Karpas-422 (cell line): ENCODE measurements around a stretch of chr2.

DNA sequence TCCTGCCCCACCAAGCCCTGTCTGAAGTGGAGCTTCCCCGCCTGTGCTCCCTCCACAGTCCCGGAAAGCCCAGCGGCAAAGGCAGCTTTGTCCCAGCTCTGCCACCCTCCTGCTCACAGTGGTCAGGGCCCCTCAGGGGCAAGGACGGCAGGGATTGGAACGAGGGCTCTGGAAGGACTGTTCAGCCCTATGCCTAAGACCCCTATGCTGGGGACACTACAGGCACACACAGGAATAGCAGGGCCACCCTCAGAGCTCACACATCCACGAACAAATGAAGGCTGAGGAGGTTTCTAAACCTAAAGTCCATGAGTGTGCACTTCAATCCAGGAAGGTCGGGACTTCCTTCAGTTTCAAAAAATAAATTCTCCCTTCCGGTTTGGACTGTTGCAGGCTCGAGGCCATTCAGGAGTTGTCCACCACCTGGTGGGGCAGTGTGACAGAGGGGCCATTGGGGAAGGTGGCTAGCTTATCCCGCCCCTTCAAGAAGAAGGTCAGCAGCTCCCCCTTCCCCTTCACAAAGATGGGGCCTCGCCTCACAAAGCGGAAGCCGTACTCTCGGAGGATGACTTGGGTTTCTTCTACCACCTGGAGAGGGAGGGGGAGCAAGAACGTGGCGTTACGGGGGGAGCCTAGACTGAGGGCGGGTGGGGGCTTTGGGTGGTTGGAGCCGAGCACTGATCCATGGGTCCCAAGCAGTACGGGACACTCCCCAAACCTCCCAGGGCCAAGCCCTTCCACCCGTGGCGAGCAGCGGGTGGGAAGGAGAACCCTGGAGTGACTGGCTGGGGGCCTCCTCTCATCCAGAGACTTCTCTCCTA is 26.5 kb downstream of the CENPO start:
- PRO-cap = no peak
- RAMPAGE, long total RNA = no peak

DNA sequence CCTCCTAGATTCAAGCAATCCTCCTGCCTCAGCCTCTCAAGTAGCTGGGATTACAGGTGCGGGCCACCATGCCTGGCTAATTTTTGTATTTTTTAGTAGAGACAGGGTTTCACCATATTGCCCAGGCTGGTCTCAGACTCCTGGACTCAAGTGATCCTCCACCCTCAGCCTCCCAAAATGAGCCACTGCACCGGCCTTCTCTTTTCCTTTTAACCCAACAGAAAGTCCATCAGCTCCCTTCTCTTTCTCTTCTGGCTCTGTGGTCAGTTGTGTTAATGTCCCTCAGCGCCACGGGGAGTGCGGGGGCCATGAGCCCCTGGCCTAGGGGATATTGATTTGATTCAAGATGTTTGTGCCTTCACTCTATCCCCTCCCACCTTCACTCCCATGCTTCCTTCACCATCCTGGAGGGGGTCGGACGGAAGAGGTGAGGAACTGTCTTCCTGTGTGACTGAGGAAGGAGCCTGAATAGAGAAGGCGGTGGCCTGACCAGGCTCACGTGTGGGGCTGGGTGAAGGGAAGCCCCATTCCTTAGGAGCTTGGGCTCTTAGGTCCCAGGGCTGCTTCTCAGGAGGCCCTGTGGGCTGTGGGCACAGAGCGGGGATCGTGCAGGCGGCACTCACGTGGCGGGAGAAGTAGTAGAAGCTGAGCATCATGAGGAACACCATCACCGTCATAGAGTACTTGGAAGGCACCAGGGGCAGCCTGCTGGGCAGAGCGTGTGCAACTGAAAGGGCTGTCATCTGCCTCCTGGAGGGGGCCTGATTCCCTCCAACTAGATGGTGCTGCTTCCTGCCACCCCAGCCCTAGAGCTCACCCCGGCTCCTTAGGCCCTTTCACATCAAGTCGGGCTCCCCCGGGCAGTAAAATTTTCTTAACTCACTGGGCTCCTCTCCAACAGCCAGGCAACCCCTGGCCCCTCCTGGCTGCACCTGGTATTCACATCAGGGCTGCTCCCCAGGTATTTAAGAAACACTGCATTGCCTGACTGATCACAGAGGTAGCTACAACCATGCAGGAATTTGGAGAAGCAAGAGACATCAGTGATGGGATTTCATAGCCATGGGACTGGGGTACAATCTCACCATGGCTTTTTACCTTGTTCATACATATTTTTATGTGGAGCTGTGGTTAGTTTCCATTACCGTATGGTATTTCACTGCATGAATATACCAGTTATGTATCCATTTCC is 32.6 kb downstream of the CENPO start:
- PRO-cap = no peak
- RAMPAGE, long total RNA = no peak

- PRO-cap = no peak
- RAMPAGE, long total RNA = no peak
These were observed 60.5 kb downstream of the ADCY3 start for GRCh38 chr2:24859497-24860007.

- PRO-cap = no peak
- RAMPAGE, long total RNA = no peak
These were observed 4.2 kb downstream of the ADCY3 start for GRCh38 chr2:24915736-24916346.

GRCh38 chr2:24920412-24920843 is 391 bp upstream of the ADCY3 start:
- PRO-cap = unidirectional peak, minus-strand start at chr2:24920626
- RAMPAGE, long total RNA = no peak

GRCh38 chr2:24970638-24971535 is 868 bp downstream of the DNAJC27 start:
- PRO-cap = unidirectional peak, plus-strand start at chr2:24971204; bidirectional peak, plus-strand start at chr2:24971387, minus-strand start at chr2:24971320
- RAMPAGE, long total RNA = no peak

DNA sequence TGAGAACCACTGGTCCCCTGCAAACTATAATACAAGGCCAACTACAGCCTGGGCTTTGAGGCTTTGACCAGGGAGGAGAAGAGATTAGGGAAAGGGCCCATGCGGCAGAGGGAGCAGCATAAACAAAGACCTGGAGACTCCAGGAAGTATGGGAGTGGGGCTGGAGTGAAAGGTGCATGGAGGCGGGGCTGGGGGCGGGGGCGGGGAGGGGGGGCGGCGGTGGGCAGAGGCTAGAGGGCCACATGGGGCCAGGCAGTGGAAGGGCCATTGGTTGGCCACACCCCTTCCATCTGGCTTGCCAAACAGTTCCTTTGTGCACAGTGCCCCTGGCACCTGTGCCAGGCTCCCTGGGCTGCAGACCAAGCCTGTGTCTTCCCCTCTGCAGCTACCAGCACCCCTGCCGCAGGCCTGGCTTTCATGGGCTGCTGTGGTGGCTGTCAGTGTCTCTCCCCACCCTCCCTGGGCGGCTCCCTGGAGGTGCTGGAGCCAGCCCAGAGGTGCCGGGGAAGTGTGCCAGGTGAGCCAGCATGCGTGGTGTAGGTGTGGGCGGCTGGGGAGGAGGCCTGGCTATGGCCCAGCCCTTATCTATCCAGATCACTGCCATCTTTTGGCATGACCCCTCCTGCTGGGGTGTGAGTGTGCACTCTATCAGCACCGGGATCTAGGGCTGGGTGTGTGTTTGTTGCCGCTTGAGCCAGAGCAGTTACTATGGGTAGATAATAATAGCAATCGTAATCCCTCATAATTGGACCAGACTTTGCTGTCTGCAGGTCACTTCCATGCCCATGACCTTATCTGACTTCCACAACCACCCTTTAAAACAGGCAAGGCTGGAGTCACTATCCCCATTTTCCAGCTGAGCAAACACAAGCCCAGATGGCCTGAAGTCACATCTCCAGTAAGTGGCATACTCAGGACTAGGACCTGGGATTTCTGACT is 30.5 kb downstream of the DNMT3A start:
- PRO-cap = no peak
- RAMPAGE, long total RNA = no peak

GRCh38 chr2:25313964-25314263 is 27.8 kb downstream of the DNMT3A start:
- PRO-cap = no peak
- RAMPAGE, long total RNA = no peak

DNA sequence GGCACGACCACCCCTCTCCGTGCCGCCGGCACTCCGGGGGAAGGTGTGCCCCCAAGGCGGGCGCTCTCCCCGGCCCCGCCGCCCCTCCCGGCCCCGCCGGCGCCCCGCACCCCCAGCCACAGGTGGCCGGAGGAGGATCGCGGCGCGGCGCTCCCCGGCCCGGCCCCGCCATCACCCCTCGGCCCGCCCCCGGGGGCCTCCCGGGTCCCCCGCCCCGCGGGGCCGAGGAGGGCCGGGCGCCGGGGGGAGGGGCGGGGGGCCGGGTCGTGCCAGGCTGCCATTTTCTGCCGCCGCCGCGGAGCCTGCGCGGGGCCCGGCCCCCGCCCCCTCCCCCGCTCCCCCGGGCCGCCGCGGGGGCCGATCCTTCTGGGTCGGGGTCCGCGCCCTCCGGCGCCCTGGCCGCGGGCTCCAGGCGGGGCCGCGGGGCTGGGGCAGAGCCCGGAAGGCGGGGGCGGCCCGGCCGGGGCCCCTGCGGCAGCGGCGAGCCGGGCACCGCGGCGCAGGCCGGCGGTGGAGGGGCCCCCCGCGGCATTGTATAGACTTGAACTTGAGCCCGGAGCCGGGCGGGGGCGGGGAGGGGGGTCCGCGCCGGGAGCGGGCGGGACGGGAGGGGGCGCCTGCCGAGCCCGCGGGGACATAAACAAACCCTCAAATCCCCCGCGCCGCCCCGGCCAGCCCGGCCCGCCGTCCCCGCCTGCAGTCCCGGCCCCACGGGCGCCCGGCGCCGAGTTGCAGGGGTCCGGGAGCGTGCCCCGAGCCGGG is 571 bp downstream of the DNMT3A start:
- PRO-cap = no peak
- RAMPAGE, long total RNA = no peak

- PRO-cap = no peak
- RAMPAGE, long total RNA = no peak
These were observed 80.4 kb downstream of the DTNB start for GRCh38 chr2:25592846-25593596.

- PRO-cap = no peak
- RAMPAGE, long total RNA = no peak
These were observed 5.3 kb downstream of the KIF3C start for GRCh38 chr2:25976998-25977407.

DNA sequence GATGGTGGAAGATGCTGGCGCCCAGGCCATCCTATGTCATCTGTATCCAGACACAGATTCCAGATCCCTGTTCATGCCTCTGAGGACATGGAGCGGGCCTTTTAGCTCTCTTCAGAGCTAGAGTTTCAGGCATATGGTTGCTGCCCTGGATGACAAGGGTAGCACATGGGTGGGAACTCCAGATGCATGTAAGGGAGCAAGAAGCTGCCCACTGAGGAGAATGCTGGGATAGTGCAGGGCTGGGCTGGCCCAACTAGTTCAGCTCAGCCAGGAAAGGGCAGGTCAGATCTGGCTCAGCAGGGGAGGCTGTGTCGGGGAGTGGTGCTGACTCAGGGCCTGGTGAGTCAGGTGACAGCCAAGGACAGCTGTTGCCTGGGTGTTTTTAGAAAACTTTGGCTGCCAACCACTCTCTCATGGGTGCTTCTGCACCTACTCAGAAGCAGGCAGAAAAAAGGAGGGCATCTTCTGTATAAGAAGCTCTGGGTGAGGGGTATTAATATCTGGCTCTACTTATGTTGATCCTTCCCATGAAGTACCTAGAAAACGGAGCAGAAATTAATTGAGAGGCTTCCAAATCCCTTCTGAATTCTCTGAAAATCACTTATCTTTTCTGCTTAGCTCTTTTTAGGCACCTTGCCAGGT is 15.8 kb upstream of the RAB10 start:
- PRO-cap = no peak
- RAMPAGE, long total RNA = no peak

- PRO-cap = no peak
- RAMPAGE, long total RNA = no peak
These were observed 32.2 kb downstream of the RAB10 start for GRCh38 chr2:26065890-26066643.

- PRO-cap = no peak
- RAMPAGE, long total RNA = no peak
These were observed 45.2 kb upstream of the GAREM2 start for GRCh38 chr2:26127786-26128007.

DNA sequence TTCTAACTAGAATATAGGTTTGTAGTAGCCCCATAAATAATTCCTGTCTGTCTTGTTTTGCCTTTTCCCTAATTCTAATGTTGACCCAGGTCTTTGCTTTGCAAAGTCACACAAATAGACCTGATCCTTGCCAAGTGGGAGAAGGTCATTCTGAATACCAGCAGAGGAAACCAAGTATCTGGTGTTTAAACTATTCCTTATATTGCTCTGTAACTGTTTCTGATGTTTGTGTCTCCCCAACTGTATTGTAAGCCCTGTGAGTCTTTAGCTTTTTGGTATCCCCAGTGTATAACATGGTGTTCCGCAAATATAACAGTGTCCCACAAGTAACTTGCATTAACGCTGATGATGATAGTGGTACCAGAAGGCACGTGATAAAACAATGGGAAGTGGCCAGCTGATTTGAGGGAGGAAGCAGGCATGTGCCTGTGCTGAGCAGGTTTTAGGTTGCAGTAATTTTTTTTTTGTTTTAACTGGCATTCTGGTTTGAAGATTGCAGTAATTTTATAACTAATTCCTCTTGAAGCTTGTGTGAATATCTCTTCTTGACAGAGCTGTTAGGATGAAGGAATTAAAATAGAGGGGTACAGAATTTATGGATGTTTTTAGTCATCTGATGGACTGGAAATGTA is 11.2 kb downstream of the HADHB start:
- PRO-cap = no peak
- RAMPAGE, long total RNA = no peak

GRCh38 chr2:26416115-26416607 is 14.4 kb downstream of the DRC1 start:
- PRO-cap = no peak
- RAMPAGE, long total RNA = no peak

DNA sequence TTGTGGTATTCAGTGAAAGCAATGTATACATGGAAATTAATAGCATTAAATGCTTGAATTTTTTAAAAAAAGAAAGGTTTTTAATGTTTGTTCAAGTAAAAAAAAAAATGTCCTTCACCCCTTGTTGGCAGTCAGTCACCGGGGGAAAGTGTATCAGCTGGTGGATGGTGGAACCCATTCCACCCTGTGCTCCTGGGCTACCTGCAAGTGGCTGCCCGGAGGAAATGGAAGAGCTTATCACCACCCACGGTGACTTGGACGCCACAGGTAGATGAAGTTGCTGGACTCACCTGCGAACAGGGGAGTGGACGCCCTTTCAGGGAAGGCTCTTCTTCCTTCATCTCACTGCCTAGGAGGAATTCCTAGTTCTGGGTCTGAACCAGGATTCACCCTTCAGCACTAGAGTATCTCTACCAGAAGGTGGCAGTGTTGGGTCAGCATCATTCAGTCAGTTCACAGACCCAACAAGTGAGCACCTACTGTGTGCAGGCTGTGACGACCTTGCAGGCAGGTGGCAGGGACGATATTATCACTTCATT is 35.9 kb downstream of the CIB4 start:
- PRO-cap = no peak
- RAMPAGE, long total RNA = no peak

DNA sequence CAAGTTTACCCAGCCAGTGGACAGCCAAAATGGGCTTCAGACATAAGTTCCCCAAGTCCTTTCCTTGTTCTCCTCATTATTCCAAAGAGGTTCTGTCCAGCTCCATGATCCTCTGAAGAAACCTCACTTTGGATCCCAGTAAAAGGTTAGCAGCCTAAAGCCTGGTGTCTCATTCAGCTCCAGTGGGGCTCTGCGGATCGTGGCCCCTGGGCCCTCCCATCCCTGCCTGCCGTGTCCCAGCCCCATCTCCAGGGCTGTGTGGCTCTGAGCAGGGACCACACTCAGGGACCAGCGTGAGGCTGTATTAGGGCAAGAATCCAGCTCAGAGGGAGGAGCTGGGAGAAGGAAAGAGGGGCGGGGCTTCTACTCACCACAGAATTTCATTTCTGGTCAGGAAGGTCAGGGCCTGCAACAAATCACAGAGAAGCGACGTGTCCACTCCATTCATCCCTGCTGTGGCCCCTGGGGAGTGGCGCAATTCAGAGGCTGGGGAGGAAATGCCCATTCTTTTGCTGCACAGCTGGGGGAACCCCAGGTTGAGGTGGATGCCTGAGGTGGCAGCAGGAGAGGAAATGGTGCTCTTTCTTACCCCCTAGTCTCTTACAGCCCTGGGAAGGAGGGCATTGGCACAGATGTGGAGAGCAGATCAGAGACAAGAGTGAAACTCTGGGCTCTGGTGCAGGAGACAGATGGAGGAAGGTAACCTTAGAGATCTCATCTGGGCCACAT is 840 bp downstream of the CIB4 start:
- PRO-cap = no peak
- RAMPAGE, long total RNA = no peak

- PRO-cap = no peak
- RAMPAGE, long total RNA = no peak
These were observed 316 bp upstream of the KCNK3 start for GRCh38 chr2:26692213-26692598.

GRCh38 chr2:26695869-26696843 is 3.6 kb downstream of the KCNK3 start:
- PRO-cap = no peak
- RAMPAGE, long total RNA = no peak